HepG2 (cell line): ENCODE measurements around a stretch of chr2.

GRCh38 chr2:96882025-96882959 lies 12.4 kb upstream of the SEMA4C start:
- RRBS, 2 experiments = 59% methylated on average over 1 of the region's 18 CpGs; no CpG with 5 or more reads in 1 of the 2 experiments
CAGE:
- cytosol, long polyA minus RNA = no peak
- cytosol, long polyA plus RNA = no peak
- long polyA plus RNA = no peak
- nucleus, long polyA minus RNA = no peak
- nucleus, long polyA plus RNA = no peak

GRCh38 chr2:96884193-96884704 lies 14.4 kb upstream of the SEMA4C start:
- RRBS, 2 experiments = no CpG with 5 or more reads among the region's 12 CpGs
CAGE:
- cytosol, long polyA minus RNA = no peak
- cytosol, long polyA plus RNA = no peak
- long polyA plus RNA = no peak
- nucleus, long polyA minus RNA = no peak
- nucleus, long polyA plus RNA = no peak

- RRBS, 2 experiments = no CpG with 5 or more reads among the region's 15 CpGs
CAGE:
- cytosol, long polyA minus RNA = no peak
- cytosol, long polyA plus RNA = no peak
- long polyA plus RNA = no peak
- nucleus, long polyA minus RNA = no peak
- nucleus, long polyA plus RNA = no peak
Observed at GRCh38 chr2:96924709-96925495, 55.0 kb upstream of the SEMA4C start.

DNA sequence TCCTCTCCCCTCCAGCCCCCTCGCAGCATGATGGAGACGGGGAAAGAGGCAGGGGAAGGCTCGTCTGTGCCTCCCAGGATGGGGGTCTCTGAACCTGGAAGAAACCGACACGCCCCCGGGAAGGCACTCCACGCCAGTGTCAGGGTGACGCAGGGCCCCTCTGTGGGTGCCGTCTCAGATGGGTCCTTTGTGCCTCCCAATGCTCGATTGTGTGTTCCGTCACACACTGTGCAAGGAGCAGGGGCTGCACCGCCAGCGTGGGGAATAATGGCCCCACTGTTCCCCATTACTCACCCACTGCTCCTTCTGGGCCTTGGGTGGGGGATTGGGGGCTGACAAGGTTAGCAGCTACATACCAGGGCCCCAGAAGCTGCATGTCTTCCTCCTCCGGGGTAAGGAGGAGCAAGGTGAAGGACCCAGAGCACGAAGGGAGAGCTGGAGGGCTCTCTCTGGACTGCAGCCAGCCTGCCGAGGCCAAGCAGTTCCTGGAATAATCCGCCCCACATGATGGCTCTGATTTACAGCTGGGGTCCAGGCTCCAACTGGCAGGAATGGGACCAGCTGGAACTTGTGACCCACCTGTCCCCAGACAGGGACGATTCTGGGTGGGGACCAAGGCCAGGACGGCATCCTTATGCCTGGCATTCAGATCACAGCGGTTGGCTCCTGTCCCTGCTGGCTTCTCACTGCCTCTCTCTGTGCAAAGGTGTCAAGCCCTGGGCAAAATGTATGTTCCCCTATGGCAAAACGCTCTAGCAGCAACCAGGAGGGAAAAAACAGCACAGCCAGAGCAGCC lies 36.2 kb downstream of the FAM178B start:
- RRBS, 2 experiments = no CpG with 5 or more reads among the region's 21 CpGs
CAGE:
- cytosol, long polyA minus RNA = no peak
- cytosol, long polyA plus RNA = no peak
- long polyA plus RNA = no peak
- nucleus, long polyA minus RNA = no peak
- nucleus, long polyA plus RNA = no peak

GRCh38 chr2:97050014-97050393 lies 44.7 kb downstream of the FAHD2B start:
- RRBS, 2 experiments = no CpG with 5 or more reads among the region's 2 CpGs
CAGE:
- cytosol, long polyA minus RNA = no peak
- cytosol, long polyA plus RNA = no peak
- long polyA plus RNA = no peak
- nucleus, long polyA minus RNA = no peak
- nucleus, long polyA plus RNA = no peak

- RRBS, 2 experiments = no CpG with 5 or more reads among the region's 3 CpGs
CAGE:
- cytosol, long polyA minus RNA = no peak
- cytosol, long polyA plus RNA = no peak
- long polyA plus RNA = no peak
- nucleus, long polyA minus RNA = start-site peak on the minus strand at chr2:97560390-97560637, 17 reads
- nucleus, long polyA plus RNA = no peak
Observed at GRCh38 chr2:97560287-97561082, 29.2 kb downstream of the ANKRD36B start.

GRCh38 chr2:97637023-97637718 lies 8.7 kb upstream of the COX5B start:
- RRBS, 2 experiments = no CpG with 5 or more reads among the region's 6 CpGs
CAGE:
- cytosol, long polyA minus RNA = no peak
- cytosol, long polyA plus RNA = no peak
- long polyA plus RNA = no peak
- nucleus, long polyA minus RNA = no peak
- nucleus, long polyA plus RNA = no peak

GRCh38 chr2:97662336-97663406 lies 1.2 kb downstream of the ACTR1B start:
- RRBS, 2 experiments = no CpG with 5 or more reads among the region's 20 CpGs
CAGE:
- cytosol, long polyA minus RNA = no peak
- cytosol, long polyA plus RNA = no peak
- long polyA plus RNA = no peak
- nucleus, long polyA minus RNA = no peak
- nucleus, long polyA plus RNA = no peak

GRCh38 chr2:97745553-97745909 lies 32.2 kb downstream of the ZAP70 start:
- RRBS, 2 experiments = no CpG with 5 or more reads among the region's 7 CpGs
CAGE:
- cytosol, long polyA minus RNA = no peak
- cytosol, long polyA plus RNA = no peak
- long polyA plus RNA = no peak
- nucleus, long polyA minus RNA = no peak
- nucleus, long polyA plus RNA = no peak

DNA sequence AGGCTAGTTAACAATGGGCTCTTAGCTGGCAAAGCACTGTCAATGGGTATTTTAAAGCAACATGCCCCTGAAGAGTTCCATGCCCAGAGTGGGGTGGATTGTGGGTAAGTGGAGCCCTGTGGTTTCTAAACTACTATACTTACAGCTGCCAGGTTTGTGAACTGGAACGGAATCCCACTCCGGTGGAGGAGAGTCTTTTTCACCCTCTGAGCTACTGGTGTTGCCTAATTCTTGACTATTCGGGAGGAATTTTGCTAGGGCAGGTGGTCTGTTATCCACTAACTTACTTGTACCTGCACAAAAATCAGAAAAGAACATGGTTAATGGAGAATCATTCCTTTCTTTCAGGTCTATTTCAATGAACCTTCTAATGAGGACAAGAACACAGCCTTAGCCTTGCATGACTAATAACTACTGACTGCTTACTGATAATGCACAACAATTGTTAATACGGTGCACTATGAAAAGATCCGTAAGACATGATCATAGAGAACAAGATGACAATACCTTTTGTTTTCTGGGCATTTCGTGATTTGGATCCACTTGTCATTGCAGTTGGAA lies 52.7 kb downstream of the ZAP70 start:
- RRBS, 2 experiments = no CpG with 5 or more reads among the region's 6 CpGs
CAGE:
- cytosol, long polyA minus RNA = no peak
- cytosol, long polyA plus RNA = no peak
- long polyA plus RNA = no peak
- nucleus, long polyA minus RNA = no peak
- nucleus, long polyA plus RNA = no peak

- RRBS, 2 experiments = no CpG with 5 or more reads among the region's 4 CpGs
CAGE:
- cytosol, long polyA minus RNA = no peak
- cytosol, long polyA plus RNA = no peak
- long polyA plus RNA = no peak
- nucleus, long polyA minus RNA = no peak
- nucleus, long polyA plus RNA = no peak
Observed at GRCh38 chr2:97809334-97809978, 96.1 kb downstream of the ZAP70 start.

- RRBS, 2 experiments = no CpG with 5 or more reads among the region's 7 CpGs
CAGE:
- cytosol, long polyA minus RNA = start-site peak on the minus strand at chr2:97812424-97812547, 35 reads; start-site peak on the minus strand at chr2:97812659-97812686, 27 reads
- cytosol, long polyA plus RNA = no peak
- long polyA plus RNA = no peak
- nucleus, long polyA minus RNA = no peak
- nucleus, long polyA plus RNA = no peak
Observed at GRCh38 chr2:97812320-97813048, 99.1 kb downstream of the ZAP70 start.

GRCh38 chr2:97834354-97835134 lies 121.2 kb downstream of the ZAP70 start:
- RRBS, 2 experiments = no CpG with 5 or more reads among the region's 3 CpGs
CAGE:
- cytosol, long polyA minus RNA = no peak
- cytosol, long polyA plus RNA = no peak
- long polyA plus RNA = no peak
- nucleus, long polyA minus RNA = start-site peak on the minus strand at chr2:97834785-97834792, 38 reads; start-site peak on the minus strand at chr2:97834947-97834955, 19 reads
- nucleus, long polyA plus RNA = no peak

- RRBS, 2 experiments = no CpG with 5 or more reads among the region's 6 CpGs
CAGE:
- cytosol, long polyA minus RNA = no peak
- cytosol, long polyA plus RNA = no peak
- long polyA plus RNA = no peak
- nucleus, long polyA minus RNA = no peak
- nucleus, long polyA plus RNA = no peak
Observed at GRCh38 chr2:97936120-97936682, 59.5 kb downstream of the TMEM131 start.

- RRBS, 2 experiments = no CpG with 5 or more reads among the region's 2 CpGs
CAGE:
- cytosol, long polyA minus RNA = no peak
- cytosol, long polyA plus RNA = no peak
- long polyA plus RNA = no peak
- nucleus, long polyA minus RNA = no peak
- nucleus, long polyA plus RNA = no peak
Observed at GRCh38 chr2:98027160-98027607, 31.4 kb upstream of the TMEM131 start.

- RRBS, 2 experiments = no CpG with 5 or more reads among the region's 7 CpGs
CAGE:
- cytosol, long polyA minus RNA = no peak
- cytosol, long polyA plus RNA = no peak
- long polyA plus RNA = no peak
- nucleus, long polyA minus RNA = no peak
- nucleus, long polyA plus RNA = no peak
Observed at GRCh38 chr2:98084501-98085275, 2.3 kb upstream of the VWA3B start.

DNA sequence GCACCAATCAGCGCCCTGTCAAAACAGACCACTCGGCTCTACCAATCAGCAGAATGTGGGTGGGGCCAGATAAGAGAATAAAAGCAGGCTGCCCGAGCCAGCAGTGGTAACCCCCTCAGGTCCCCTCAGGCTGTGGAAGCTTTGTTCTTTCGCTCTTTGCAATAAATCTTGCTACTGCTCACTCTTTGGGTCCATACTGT lies 52.7 kb downstream of the VWA3B start:
- RRBS, 2 experiments = no CpG with 5 or more reads among the region's 4 CpGs
CAGE:
- cytosol, long polyA minus RNA = no peak
- cytosol, long polyA plus RNA = no peak
- long polyA plus RNA = no peak
- nucleus, long polyA minus RNA = no peak
- nucleus, long polyA plus RNA = no peak

- RRBS, 2 experiments = no CpG with 5 or more reads among the region's 8 CpGs
CAGE:
- cytosol, long polyA minus RNA = no peak
- cytosol, long polyA plus RNA = no peak
- long polyA plus RNA = no peak
- nucleus, long polyA minus RNA = no peak
- nucleus, long polyA plus RNA = no peak
Observed at GRCh38 chr2:98299155-98300082, 46.8 kb upstream of the CNGA3 start.

GRCh38 chr2:98472741-98473531 lies 28.3 kb downstream of the INPP4A start:
- RRBS, 2 experiments = no CpG with 5 or more reads among the region's 5 CpGs
CAGE:
- cytosol, long polyA minus RNA = no peak
- cytosol, long polyA plus RNA = no peak
- long polyA plus RNA = no peak
- nucleus, long polyA minus RNA = no peak
- nucleus, long polyA plus RNA = no peak

DNA sequence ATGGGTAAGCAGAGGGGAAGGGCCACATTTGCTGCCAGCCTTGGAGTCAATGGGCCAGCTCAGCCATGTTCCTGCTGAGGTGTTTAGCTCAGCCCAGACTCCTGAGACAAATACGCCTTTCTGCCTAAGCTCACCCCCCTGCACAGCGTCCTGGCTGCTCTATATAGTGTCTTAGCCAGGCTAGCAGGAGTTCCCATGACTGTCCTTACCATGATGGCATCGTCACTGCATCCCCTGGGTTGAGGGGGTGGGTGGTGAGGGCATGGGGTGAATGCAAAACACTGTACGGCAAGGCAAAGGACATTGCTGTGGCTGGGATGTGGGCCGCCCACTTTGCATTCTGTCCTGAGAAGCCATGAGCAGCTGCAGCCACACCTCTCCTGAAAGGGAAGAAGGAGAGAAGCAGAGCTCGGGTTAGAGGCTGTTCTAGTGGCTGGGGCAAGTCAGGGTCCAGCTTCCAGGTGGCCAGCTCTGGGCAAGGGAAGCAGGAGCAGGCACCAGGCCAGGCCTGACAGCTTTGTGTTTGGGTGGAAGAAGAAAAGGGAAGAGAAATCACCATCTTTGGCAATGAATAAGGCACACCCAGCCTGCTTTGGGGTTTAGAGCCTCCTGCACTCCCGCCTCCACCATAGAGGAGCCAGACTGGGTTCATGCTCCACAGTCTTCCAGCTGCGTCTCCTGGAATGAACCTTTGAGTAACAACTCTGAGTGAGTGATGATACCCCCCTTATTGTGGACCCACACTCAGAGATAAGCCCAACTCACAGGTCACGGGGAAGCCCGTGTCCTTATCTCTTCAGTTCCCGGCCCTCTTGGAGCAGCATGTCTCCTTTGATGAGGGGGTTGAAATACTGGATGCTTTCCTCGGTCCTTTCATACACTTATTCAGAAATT lies 63.3 kb downstream of the INPP4A start:
- RRBS, 2 experiments = no CpG with 5 or more reads among the region's 12 CpGs
CAGE:
- cytosol, long polyA minus RNA = no peak
- cytosol, long polyA plus RNA = no peak
- long polyA plus RNA = no peak
- nucleus, long polyA minus RNA = no peak
- nucleus, long polyA plus RNA = no peak